SJSA1 (cell line): ENCODE measurements around a stretch of chr11.

DNA sequence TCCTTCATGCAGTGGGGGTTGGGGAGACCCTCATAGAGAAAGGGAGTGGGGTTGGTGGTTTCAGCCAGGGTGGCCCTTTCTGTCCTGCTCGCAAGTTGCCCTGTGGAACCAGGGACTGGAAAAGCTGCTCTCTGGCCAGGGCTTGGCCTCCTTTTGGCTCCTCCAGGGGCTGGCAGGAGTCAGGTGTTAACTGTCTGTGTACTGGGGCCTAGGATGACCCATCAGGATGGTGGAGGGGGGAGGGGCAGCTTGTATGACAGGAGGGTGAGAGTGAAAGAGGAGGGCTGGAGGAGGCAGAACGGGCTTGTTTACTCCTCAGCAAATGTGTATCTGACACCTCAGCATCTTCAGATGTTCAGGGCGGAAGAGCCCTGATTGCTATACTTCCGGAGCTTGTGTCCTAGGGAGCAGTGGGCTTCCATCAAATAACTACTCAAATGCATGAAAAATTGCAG, 31.0 kb downstream of the CD82 start:
- RAMPAGE, long total RNA = no peak

GRCh38 chr11:44744135-44744500, 17.4 kb downstream of the TSPAN18 start:
- RAMPAGE, long total RNA = no peak

GRCh38 chr11:44865855-44866246, 84.8 kb downstream of the TP53I11 start:
- RAMPAGE, long total RNA = no peak

DNA sequence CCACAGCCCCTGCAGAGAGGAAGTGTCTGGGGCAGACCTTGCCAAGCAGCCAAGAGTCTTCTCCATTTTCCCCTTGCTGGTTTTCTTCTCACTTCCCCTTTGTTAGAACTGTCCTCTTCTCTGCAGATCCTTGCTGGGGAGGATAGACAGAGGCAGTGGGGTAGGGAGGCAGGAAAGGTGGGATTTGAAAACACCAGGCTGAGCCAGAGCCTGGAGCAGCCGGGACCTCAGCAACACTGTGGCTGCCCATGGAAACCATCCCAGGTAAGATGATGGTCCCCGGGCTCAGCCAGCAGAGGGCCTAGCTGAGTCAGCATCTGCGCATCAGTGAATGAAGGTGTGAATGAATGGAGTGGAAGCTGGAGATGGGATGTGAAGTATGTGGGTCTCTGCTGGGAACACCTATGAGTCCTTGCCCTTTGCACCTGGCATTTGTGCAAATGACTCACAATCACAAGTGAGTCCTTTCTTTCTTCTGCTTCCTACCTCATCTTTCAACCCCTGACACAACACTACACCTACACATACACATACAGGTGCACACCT, 63.0 kb upstream of the PRDM11 start:
- RAMPAGE, long total RNA = no peak

- RAMPAGE, long total RNA = no peak
Measured at GRCh38 chr11:45089477-45089872, 57.0 kb upstream of the PRDM11 start.

GRCh38 chr11:45233789-45234188, 52.4 kb downstream of the SYT13 start:
- RAMPAGE, long total RNA = no peak

DNA sequence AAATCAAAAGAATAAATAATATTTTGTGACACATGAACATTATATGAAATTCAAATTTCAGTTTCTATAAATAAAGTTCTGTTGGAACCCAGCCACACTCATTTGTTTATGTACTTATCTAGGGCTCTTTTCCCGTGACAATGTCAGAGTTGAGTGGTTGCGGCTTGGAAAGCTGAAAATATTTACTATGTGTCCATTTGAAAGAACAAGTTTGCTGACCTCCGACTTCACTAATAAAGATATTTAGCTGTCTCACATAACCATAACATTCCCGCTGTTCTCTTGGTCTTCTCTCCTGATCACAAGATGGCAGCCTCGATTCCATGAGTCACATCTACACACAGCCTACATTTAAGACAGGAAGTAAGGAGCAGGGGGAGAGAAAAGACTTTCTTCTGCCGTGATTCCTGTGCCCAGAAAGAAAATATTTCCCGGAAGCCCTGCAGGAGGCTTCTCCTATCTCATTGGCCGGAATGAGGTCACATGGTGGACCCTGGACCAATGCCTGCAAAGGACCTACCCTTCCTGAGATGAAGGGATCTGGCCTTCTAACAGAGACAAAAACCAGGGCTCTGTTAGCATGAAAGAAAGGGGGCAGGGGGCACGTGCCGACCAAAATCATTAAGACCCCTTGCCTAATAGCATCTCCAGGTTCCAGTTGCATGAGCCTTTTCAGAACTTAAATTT, 47.4 kb upstream of the SYT13 start:
- RAMPAGE, long total RNA = no peak

- RAMPAGE, long total RNA = no peak
Measured at GRCh38 chr11:45554537-45554980, 110.9 kb downstream of the CHST1 start.

- RAMPAGE, long total RNA = no peak
Measured at GRCh38 chr11:45865350-45865916, 18.2 kb downstream of the CRY2 start.

DNA sequence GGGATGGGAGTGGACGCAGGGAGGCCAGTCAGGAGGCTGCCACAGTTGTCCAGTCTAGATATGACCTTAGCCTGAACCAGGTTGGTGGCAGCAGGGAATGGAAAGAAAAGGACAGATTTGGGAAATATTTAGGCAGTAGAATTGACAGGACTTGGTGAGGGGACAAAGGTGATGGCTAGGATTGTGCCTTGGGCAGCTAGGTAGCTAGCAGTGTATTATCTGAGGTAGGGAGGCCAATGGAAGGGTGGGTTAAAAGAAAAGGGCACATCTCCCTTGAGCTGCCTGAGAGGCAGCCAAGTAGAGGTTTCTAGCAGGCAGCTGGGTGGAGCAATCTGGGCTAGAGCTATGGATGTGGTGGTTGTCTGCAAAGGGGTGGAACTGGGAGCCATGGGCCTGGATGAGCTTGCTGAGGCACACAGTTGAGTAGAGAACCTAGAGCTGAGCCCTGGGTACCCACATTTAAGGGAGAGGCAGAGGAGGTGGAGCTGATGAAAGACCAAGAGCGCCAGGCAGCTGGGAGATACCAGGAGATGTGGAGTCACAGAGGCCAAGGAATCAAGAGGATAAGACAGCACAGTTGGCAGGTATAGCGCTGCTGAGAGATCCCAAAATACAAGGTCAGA, 18.8 kb downstream of the CRY2 start:
- RAMPAGE, long total RNA = no peak

GRCh38 chr11:45873025-45873557, 12.4 kb upstream of the MAPK8IP1 start:
- RAMPAGE, long total RNA = no peak

DNA sequence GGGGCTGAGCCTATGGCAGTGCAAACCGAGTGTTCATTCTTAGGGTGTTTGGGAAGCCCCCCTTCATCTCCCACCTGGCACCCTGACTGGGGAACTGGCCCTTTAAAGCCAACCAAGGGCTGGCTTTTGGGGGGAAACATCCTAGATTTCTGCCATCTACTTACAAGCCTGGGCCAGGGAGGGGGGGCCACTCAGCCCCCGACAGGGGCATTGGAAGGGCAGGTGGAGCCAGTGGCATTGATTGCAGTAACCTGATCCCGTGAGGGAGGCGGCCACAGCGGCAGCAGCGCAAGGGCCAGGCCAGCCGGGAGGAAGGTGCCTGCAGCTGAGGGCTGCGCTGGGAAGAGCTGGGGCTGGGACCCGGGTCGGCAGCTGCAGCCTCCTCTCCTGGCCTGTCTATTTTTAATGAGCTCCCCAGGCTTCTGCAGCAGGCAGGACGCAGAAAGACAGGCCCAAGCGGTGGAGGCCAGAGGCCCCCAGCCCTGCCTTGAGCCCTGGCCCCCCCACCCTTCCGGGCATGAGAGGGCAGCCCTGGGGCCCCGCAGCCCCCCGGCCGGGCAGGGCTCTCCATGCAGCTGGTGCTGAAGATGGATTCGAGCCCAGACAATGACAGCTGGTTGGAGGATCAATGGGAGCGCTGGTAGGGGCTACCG, 10.6 kb downstream of the FREY1 start:
- RAMPAGE, long total RNA = no peak

- RAMPAGE, long total RNA = no peak
Measured at GRCh38 chr11:45917051-45917669, 517 bp downstream of the PEX16 start.

GRCh38 chr11:45984210-45984686, 61.8 kb downstream of the LARGE2 start:
- RAMPAGE, long total RNA = no peak

GRCh38 chr11:46338618-46339604, 8.4 kb upstream of the DGKZ start:
- RAMPAGE, long total RNA = no peak

GRCh38 chr11:46369378-46370103, 11.9 kb upstream of the MDK start:
- RAMPAGE, long total RNA = no peak

- RAMPAGE, long total RNA = no peak
Measured at GRCh38 chr11:46382877-46383480, 1.5 kb downstream of the MDK start.

GRCh38 chr11:46428694-46429398, 37.3 kb upstream of the CHRM4 start:
- RAMPAGE, long total RNA = no peak

DNA sequence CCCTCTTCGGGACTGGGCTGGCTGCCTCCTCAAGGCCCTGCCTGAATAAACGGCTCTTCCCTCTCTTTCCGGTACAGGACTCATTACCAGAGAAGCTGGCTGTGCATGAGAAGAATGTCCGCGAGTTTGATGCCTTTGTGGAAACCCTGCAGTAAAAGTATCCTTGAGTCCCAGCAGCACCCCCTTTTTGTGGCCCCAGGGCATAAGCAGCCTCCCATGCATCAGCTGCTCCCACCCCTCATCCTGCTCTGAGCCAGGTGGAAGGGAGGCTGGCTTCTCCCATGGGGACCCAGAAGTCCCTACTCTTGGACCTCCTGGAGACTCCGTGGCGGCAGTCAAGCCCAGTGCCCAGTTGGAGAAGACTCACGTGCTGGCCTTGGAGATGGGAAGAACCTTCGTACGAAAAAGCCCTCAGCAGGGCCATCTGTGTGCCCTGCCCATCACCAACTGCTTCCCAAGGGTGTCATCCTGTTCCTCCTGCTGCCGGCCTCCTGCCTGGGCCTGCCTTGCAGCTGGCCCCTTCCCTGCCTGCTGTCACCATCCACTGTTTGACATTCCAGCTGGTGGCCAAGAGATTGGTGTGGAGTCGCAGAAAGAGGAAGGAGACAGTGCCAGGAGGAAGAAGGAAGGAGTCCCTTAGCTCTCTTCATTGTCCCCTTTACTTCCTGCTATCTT, 28.1 kb downstream of the ARHGAP1 start:
- RAMPAGE, long total RNA = no peak

DNA sequence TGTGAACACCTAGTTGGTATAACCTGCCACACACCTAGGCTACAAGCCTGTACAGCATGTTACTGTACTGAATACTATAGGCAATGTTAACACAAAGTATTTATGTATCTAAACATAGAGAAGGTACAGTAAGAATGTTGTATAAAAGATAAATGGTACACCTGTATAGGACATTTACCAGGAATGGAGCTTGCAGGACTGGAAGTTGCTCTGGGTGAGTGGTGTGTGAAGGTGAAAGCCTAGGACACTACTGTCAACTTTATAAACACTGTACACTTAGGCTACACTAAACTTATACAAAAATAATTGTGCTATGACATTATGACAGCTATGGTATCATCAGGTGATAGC, 27.4 kb downstream of the F2 start:
- RAMPAGE, long total RNA = no peak